Endothelial cell of umbilical vein (primary cell): ENCODE measurements around the genes PLRG1 and NPY2R.

GRCh38 chr4:153497880-153498396, 31.8 kb downstream of the TMEM131L start:
- PRO-cap: no peak
CAGE:
- cytosol, long polyA minus RNA: no peak
- cytosol, long polyA plus RNA: no peak
- long polyA plus RNA: no peak
- nucleus, long polyA minus RNA: no peak
- nucleus, long polyA plus RNA: no peak

DNA sequence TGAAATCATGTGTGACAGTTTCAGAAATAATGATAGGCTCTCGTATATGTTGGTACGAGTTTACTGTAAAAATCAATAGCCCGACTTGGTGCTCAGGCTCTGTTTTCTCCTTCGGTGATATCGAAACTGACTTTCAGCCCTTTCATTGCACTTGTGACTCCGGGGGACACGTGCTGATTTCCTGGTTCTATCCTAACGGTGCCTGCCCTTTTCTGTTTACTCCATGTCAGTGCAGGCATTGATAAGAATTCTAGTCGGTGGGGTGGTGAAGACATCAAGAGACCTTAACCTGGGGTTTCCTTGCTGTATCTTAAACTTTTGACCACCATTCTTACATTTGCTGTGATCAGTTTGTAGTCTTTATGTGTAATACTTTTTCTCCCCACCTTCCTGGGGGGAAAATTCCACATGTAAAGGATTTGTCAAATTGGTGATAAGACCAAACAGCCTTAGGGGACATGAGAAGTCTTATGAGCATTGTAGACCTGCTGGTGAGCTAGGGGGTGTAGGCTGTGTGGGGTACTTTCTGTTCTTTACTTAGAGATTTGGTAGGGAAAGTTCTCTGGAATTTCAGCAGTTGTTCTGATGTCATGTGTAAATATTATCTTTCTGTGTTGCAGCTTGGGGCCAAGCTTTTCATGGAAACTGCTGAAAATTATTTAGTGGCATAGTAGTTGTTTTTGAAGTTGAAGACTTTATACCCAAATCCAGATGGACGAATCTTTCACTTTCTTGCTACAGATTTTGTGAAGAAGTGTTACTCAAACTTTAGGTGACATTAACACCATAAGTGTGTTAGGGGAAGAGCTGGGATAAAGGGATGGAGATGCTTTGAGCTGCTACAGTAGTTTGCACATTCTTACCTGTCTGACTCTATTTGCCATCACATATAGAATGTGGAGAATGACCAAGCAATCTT, 52.8 kb downstream of the TMEM131L start:
- PRO-cap: no peak
CAGE:
- cytosol, long polyA minus RNA: no peak
- cytosol, long polyA plus RNA: no peak
- long polyA plus RNA: no peak
- nucleus, long polyA minus RNA: no peak
- nucleus, long polyA plus RNA: no peak

DNA sequence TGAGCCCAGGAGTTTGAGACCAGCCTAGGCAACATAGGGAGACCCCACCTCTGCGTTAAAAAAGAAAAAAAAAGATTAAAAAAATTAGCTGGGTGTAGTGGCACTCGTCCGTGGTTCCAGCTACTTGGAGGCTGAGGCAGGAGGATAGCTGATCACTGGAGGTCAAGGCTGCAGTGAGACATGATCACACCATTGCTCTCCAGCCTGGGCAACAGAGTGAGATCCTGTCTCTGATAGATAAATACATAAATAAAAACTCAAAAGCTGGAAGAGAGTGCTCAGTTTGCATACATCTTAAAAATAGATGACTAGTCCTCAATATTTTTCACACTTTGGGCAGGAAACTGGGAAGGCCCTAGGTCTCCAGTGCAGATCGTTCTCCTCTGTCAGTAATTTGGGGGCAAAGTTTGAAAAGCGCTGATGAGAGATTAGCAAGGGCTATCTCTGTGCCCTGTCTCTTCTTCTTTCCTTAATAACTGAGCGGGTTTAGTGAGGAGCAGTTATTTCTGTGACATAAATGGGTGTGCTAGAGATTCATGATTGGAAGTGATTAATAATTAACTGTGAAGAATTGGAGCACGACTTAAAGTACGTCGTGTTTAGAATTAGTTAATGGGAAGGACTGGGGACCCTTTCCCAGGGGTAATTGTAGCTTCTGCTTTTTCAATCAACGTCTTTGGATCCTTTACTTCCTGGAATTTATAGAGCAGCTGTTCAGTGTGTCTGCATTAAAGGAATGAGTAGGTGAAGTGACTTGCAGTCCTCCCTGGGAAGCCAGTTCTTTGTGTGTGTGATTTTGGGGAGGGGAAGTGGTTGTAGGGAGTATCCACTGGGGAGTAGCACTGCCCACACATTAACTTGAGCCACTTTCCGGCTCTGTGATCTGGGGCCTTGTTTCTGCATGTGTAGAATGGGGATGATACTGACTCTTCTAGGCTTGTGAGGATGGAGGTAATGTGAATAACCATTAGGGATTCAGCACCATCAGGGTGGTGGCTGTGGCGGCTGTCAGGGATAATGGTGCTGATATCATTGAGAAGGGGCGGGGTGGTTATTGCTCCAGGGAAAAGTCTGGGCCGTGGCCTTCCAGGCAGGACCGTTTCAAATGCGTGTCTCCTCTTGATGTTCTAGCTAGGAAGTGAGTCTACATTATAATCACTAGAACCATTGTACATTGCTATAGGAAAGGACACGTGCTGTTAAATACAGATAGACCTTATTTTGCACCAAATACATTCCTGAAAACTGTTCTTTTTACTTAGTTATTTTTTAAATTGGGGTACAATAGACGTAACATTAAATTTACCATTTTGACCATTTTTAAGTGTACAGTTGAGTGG, 54.5 kb downstream of the TMEM131L start:
- PRO-cap: no peak
CAGE:
- cytosol, long polyA minus RNA: no peak
- cytosol, long polyA plus RNA: no peak
- long polyA plus RNA: no peak
- nucleus, long polyA minus RNA: no peak
- nucleus, long polyA plus RNA: no peak

GRCh38 chr4:153539542-153540194, 73.5 kb downstream of the TMEM131L start:
- PRO-cap: no peak
CAGE:
- cytosol, long polyA minus RNA: no peak
- cytosol, long polyA plus RNA: no peak
- long polyA plus RNA: no peak
- nucleus, long polyA minus RNA: no peak
- nucleus, long polyA plus RNA: no peak

DNA sequence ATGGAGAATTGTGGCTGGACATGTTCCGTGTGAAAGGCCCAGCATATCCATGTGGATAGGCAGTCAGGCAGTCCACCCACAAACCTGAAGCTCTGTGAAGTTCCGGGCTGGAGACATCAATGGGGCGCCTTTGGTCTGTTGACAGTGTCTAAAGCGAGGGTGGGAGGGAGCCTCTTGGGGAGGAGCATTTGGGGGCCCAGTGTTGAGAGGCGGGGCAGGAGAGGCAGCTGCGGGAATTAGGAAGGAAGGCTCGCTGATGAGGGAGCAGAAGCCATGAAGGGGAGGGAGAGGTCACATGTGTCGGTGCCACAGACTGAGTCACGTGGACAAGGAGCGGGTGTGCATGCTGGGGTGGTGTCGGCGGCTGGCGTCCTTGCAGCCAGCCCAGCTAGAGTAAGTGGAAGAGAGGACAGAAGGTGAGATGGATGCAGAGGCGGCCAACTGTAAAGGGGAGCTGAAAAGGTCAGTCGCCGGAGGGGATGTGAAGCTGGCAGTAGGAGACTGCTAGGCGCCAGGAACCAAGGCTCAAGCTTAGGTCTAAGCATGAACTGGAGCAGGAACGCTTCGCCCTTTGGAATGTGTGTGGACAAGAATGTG, 44.1 kb upstream of the TLR2 start:
- PRO-cap: no peak
CAGE:
- cytosol, long polyA minus RNA: no peak
- cytosol, long polyA plus RNA: no peak
- long polyA plus RNA: no peak
- nucleus, long polyA minus RNA: no peak
- nucleus, long polyA plus RNA: no peak

DNA sequence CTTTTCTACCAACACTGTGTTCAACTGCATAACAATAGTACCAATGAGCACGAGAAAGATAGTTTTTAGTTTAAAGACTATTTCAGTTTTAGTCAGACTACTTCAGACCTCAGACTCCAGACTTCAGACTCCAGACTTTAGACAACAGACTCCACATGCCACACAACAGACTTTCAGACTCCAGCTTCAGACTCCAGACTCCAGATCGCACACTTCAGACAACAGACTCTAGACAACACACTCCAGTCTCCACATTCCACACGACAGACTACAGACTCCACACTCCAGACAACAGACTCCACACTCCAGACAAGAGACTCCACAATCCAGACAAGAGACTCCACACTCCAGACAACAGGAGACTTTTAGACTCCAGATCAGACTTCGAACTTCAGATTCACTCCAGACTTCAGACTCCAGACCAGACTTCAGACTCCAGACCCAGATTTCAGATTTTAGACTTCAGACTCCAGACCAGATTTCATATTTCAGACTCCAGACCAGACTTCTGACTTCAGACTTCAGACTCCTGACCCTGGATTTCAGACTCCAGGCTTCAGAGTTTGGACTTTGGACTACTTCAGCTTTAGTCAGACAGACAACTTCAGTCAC, 29.1 kb upstream of the TLR2 start:
- PRO-cap: no peak
CAGE:
- cytosol, long polyA minus RNA: no peak
- cytosol, long polyA plus RNA: no peak
- long polyA plus RNA: no peak
- nucleus, long polyA minus RNA: no peak
- nucleus, long polyA plus RNA: no peak

DNA sequence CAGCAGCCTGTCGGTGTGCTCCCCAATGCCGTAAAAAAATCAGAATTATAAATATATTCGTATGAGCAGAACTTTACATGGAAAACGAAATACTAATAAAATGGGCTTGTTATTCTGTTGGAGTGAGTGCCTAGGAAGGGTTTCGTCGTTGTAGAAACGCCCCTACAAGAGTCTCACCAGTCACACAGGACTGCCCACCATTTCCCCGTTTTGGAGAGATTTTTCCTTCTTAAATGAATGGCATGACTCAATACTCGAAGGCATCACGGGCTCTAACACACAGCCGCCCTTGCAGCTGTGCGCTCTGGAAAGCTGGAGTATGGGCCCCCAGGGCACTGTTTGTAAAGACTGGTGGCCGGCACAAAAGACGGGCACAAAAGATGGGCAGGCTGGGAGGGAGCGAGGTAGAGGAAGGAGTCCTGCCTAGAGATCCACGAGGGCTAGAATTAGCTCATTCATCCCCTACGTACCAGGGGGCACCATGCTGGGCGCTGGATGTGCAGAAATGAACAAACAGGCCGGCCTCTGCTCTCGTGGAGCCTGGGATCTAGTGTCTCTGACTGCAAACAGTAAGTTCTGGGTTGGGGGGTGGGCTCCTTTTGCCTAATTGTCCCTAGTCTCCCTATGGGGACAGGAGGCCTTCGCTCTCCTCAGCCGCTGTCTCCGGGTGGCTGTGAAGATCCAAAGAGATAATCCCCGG, 930 bp upstream of the SFRP2 start:
- PRO-cap: no peak
CAGE:
- cytosol, long polyA minus RNA: no peak
- cytosol, long polyA plus RNA: no peak
- long polyA plus RNA: no peak
- nucleus, long polyA minus RNA: no peak
- nucleus, long polyA plus RNA: no peak

- PRO-cap: no peak
CAGE:
- cytosol, long polyA minus RNA: no peak
- cytosol, long polyA plus RNA: no peak
- long polyA plus RNA: no peak
- nucleus, long polyA minus RNA: no peak
- nucleus, long polyA plus RNA: no peak
These were observed 145.0 kb upstream of the SFRP2 start for GRCh38 chr4:153933890-153934215.

- PRO-cap: no peak
CAGE:
- cytosol, long polyA minus RNA: no peak
- cytosol, long polyA plus RNA: no peak
- long polyA plus RNA: no peak
- nucleus, long polyA minus RNA: no peak
- nucleus, long polyA plus RNA: no peak
These were observed 216.1 kb upstream of the SFRP2 start for GRCh38 chr4:154004892-154005524.

GRCh38 chr4:154550261-154550690, at the start of gene PLRG1:
Gene PLRG1, minus strand, starts transcription at chr4:154550400.
- PRO-cap: bidirectional peak, plus-strand start at chr4:154550523, minus-strand start at chr4:154550419
CAGE:
- cytosol, long polyA minus RNA: start-site peak on the minus strand at chr4:154550371-154550401, 681 reads
- cytosol, long polyA plus RNA: start-site peak on the minus strand at chr4:154550376-154550404, 941 and 1,556 reads in 2 replicates
- long polyA plus RNA: start-site peak on the minus strand at chr4:154550374-154550415, 1,640 and 1,626 reads in 2 replicates
- nucleus, long polyA minus RNA: start-site peak on the minus strand at chr4:154550382-154550397, 280 reads
- nucleus, long polyA plus RNA: start-site peak on the minus strand at chr4:154550374-154550404, 656 and 1,122 reads in 2 replicates

DNA sequence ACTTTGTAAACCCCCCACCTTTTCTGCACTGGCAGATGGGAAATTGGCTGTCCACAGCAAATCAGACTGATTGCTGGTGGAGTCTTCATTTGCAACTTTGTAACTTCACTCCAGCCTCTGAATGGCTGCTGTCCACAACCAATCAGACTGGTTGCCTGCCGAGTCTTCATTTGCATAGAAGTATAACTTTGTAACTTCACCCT, 46.1 kb upstream of the FGG start:
- PRO-cap: no peak
CAGE:
- cytosol, long polyA minus RNA: no peak
- cytosol, long polyA plus RNA: no peak
- long polyA plus RNA: no peak
- nucleus, long polyA minus RNA: no peak
- nucleus, long polyA plus RNA: no peak

DNA sequence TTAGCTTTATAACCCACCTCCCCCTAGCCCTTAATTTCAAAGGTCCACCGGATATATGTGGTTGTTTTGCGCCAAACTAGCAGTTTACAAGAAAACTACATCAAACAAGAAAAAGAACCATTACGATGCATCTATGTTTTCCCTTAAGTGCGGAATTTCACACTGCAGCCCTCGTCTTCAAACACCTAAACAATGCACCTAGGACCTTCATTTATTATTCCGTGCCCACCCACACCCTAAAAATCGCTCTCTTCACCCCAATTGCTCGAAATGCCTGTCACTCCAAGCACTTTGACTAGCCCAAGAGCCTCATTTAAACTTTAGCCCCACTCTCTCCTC, 255 bp upstream of the RBM46 start:
- PRO-cap: no peak
CAGE:
- cytosol, long polyA minus RNA: no peak
- cytosol, long polyA plus RNA: no peak
- long polyA plus RNA: no peak
- nucleus, long polyA minus RNA: no peak
- nucleus, long polyA plus RNA: no peak

GRCh38 chr4:155208270-155209244, at the start of gene NPY2R:
Gene NPY2R, plus strand, starts transcription at chr4:155208636.
- PRO-cap: no peak
CAGE:
- cytosol, long polyA minus RNA: no peak
- cytosol, long polyA plus RNA: no peak
- long polyA plus RNA: no peak
- nucleus, long polyA minus RNA: no peak
- nucleus, long polyA plus RNA: no peak

- PRO-cap: no peak
CAGE:
- cytosol, long polyA minus RNA: no peak
- cytosol, long polyA plus RNA: no peak
- long polyA plus RNA: no peak
- nucleus, long polyA minus RNA: no peak
- nucleus, long polyA plus RNA: no peak
These were observed 13.4 kb downstream of the PDGFC start for GRCh38 chr4:156957961-156958827.

DNA sequence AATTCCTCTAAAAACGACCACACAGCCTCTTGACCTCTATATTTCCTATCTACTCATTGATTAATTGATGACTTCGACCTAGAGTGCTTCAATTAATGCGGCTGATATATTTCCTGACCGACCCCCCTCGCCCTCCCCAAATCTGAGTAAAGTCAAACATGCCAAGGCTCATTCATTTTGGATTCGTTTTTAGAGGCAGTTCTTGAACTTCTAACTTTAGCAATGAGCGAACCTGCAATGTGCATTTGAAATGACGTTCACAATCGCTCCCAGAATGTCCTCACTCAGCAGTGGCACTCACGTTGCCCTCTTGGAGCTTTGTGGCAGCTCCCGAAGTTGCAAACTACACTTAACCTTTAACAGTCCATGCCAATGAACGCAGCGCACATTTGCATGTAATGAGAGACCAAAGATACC, 1.3 kb downstream of the PDGFC start:
- PRO-cap: no peak
CAGE:
- cytosol, long polyA minus RNA: no peak
- cytosol, long polyA plus RNA: no peak
- long polyA plus RNA: no peak
- nucleus, long polyA minus RNA: no peak
- nucleus, long polyA plus RNA: no peak

- PRO-cap: bidirectional peak, plus-strand start at chr4:158033499, minus-strand start at chr4:158033440
CAGE:
- cytosol, long polyA minus RNA: no peak
- cytosol, long polyA plus RNA: no peak
- long polyA plus RNA: no peak
- nucleus, long polyA minus RNA: start-site peak on the minus strand at chr4:158033106-158033578, 24 reads; start-site peak on the plus strand at chr4:158033531-158033580, 10 reads
- nucleus, long polyA plus RNA: no peak
These were observed 139.5 kb downstream of the GASK1B start for GRCh38 chr4:158033131-158033962.

DNA sequence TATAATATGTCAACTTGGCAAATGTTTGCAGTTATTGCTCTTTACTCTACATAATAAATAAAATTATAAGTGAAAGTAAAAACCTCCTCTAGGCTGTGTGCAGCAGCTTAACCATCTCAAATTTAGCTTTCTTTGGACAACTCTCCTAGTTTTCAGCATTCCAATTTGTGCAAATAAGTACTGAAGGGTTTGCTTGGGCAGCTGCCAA, 82.5 kb downstream of the GASK1B start:
- PRO-cap: no peak
CAGE:
- cytosol, long polyA minus RNA: no peak
- cytosol, long polyA plus RNA: no peak
- long polyA plus RNA: no peak
- nucleus, long polyA minus RNA: no peak
- nucleus, long polyA plus RNA: no peak

GRCh38 chr4:158686223-158686818, 14.2 kb downstream of the ETFDH start:
- PRO-cap: no peak
CAGE:
- cytosol, long polyA minus RNA: no peak
- cytosol, long polyA plus RNA: no peak
- long polyA plus RNA: no peak
- nucleus, long polyA minus RNA: no peak
- nucleus, long polyA plus RNA: no peak

GRCh38 chr4:158801002-158801392, 32.2 kb downstream of the FNIP2 start:
- PRO-cap: no peak
CAGE:
- cytosol, long polyA minus RNA: no peak
- cytosol, long polyA plus RNA: no peak
- long polyA plus RNA: no peak
- nucleus, long polyA minus RNA: no peak
- nucleus, long polyA plus RNA: no peak

DNA sequence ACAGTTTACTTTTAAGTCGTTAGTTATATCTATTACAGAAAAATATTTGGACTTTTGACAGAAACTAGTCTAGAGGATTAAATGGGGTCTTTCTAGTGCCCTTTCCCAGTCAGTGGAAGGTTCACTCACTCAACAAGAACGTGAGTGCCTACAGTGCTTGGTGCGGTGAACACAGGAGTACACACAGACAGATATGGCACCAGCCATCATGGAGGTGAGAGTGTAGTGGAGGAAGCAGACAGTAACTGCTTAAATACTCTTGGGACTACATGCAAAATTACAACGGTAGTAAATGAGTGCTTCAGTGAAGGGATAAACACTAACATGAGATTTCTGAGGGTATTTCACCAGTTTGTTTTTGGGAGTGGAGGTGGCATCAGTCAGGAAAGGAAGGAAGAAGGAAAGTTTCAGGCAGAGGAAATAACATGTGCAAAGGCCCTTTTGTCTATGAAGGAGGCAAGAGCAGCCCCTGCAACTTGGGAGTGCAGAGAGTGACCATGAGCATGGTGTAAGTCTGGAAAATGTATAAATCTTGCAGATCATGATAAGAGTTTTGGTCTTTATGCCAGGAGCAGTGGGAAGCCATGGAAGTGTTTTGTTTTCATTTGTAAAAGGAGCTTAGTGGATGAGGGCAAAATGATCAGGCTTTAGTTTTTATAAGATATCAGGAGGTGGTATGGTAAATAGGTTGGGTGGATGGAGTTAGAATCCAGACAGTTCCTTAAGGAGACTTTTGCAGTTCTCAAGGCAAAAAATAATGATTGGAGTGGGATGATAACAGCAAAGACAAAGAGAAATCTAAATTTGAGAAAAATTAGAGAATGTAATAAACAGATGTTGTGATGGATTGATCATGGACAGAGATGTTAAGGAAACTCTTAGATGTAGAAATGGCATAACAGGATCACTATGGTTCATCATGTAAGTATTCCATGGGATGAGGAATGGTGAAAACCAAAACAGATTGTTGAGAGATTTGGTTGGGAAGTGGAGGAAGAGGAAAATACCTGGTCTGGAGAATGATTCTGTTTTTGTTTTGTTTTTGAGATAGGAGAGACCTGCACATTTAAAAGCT, 162.5 kb downstream of the RAPGEF2 start:
- PRO-cap: no peak
CAGE:
- cytosol, long polyA minus RNA: no peak
- cytosol, long polyA plus RNA: no peak
- long polyA plus RNA: start-site peak on the plus strand centred at position 993 of the sequence, 351 bp wide, 5 and 7 reads in 2 replicates
- nucleus, long polyA minus RNA: start-site peak on the plus strand centred at position 464 of the sequence, 363 bp wide, 43 reads
- nucleus, long polyA plus RNA: start-site peak on the plus strand centred at position 931 of the sequence, 204 bp wide, 16 and 20 reads in 2 replicates